SJSA1 (cell line): ENCODE data around the gene SCUBE1.

DNA sequence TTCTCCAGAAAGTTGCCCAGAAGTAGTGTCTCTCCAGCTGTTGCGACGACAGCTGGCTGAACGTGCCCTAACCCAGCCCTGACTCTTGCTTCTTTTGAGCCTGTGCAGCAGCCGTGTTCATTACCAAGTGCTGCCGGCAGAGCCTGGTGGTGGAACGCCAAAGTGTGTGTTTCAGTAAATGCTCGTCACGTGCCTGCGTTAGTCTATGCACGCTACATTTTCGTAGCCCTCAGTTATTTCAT lies 66.1 kb downstream of the ARFGAP3 start:
- RAMPAGE, long total RNA = no peak

DNA sequence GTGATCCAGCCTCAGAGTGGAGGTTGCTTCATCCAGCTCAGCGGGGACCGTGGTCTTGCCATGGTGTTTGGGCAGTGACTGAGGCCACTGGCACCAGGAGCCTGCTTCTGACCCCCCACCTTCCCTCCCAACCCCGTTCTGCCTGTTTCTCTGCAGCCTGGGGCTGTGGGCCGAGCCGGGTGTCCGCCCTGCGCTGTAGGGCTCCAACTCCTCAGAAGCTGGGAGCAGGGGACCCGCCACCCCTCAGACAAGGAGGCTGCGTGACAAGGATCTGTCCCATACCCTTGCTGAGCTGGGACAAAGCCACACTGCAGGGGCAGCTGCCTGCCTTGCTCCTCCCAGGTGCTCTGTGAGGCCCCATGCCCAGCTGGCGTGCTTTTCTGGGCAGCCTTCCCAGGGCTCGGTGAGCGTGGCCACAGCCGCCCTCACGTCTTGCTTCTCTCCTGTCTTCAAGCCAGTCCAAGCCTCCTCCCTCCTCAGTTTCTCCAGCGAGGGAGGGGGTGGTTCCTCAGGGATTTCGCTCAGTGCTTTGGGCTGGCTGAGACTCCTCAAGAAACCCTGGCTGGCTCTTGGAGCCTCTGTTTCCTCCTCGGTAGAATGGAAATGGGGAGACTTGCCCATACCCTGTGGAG lies 11.8 kb upstream of the ARFGAP3 start:
- RAMPAGE, long total RNA = no peak

DNA sequence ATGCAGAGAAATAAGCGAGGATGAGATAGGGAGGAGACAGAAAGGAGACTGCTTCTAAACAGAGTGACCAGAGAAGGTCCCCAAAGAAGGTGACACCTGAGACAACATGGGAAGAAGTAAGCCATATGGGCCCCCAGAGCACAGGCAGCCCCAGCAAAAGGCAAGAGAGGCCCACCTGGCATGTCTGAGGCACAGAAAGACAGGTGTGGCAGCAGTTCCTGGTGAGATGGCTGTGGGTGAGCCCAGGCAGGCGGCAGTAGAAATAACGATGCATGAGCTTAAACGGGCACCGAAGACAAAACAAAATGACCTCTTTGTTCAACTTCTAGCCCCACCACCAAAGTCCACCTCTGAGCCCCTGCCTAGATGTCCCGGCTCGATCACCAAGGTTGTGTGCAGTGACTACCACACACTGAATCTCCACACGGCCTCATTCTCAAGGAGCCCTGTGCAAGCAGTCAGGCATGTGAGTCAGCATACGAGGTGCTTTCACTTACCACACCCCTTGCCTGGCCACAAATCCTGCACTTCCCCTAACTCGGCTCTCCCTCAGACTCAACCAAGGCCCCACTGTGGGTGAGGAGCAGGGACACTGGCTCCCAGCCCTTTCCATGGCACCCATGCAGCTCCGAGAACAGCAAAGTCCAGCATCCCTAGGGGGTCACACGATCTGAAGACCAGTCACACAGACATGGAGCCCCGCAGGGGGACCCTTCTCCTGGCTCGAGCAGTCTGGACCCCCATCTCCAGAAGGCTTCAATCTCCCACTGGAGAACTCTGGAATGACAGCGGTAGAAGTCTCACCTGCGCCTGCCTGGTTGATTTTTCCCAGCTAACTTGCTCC lies 77.6 kb downstream of the PACSIN2 start:
- RAMPAGE, long total RNA = no peak

DNA sequence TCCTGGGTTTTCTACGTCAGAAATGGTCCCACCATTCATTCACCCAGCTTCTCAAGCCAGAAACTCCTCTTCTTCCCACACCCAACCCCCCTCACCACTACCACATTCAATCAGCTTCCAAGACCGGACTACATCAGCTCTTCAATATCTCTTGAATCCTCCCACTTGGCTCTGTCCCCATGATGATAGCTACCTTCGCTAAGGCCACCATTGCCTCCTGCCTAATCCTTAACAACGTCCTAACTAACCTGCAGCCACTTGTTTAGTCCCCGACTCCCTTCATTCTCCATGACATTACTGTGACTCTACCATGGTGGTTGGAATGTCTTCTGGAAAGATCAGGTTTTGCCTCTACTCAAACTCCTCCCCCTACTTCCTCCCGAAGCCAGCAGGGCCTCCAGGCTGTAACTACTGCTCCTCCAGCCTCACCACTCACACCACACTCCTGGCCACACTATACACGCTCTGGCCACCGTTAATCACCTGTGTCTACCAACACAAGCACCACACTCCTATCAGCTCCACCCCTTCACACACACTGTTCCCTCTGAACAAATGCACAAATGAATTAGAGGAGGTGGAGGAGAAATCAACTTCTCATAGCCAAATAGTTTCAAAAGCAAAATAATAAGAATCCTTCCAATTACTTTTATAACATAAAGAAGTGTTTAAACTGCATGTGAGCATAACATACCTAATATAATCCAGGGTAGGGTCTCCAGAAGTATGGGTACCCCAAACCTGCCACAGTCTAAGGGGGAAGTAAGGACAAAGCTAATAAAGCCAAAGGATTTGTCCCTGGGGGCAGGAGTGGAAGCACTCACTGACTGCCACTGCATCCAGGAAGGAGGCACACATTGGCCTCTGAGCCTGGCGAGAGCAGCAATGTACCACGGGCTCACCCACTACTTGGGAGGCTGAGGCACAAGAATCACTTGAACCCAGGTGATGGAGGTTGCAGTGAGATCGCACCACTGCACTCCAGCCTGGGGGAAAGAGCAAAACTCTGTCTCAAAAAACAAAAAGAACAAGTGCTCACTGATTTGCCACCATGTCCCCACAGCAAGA lies 69.1 kb downstream of the PACSIN2 start:
- RAMPAGE, long total RNA = no peak

- RAMPAGE, long total RNA = no peak
These were observed 67.9 kb downstream of the PACSIN2 start for GRCh38 chr22:42946834-42947610.

DNA sequence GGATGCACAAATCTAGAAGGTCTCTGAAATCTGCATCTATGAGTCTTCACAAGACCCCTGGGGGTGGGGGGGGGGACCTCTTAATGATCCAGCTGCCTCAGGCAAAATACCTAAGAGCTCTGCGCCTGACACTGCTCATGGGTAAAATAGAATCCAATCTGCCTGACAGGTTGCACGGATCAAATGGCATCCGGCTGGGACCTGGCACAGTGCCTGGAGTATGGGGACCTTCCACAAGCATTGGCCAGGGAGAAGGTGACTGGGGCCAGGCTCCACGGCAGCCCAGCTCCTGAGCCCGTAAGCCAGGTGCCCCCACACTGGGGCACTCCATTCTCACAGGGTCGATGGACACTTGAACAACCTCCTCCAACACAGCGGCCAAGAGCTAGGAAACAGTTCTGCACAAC lies 67.3 kb downstream of the PACSIN2 start:
- RAMPAGE, long total RNA = no peak

GRCh38 chr22:42969677-42970594 lies 45.0 kb downstream of the PACSIN2 start:
- RAMPAGE, long total RNA = no peak

DNA sequence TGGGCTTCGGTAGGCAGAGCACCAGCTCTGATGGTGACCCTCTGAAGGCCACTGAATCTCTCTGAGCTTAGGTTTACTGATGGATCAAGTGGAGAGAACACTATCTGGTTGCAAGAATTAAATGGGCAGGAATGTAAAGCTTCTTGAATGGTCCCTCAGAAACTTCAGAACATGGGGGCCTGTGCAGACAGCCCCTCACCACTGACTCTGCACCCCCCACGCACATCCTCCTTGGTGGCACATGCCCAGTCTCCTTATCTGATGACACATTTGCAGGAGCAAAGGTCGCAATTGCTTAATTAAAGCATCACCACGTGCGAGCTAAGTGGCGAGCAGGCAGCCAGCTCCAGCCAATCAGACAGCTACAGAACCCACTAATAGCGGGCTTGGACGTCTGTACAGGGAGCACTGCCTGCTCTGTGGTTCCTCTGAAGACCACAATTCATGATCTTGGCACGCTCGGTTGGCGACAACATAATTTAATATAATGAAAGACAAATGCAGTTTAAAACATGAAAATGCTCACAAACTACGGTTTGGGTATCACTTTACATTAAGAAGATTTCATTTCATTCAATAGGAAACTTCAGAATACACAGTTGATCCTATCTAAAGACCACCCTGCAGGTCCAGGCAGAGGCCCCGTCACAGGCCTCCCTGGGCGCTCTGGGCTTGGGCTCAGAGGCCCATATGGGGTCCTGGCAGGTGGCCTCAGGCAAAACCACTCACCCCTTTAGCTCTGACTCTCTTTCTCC lies 10.6 kb downstream of the PACSIN2 start:
- RAMPAGE, long total RNA = no peak

GRCh38 chr22:43013229-43013666 lies 1.7 kb downstream of the PACSIN2 start:
- RAMPAGE, long total RNA = no peak

DNA sequence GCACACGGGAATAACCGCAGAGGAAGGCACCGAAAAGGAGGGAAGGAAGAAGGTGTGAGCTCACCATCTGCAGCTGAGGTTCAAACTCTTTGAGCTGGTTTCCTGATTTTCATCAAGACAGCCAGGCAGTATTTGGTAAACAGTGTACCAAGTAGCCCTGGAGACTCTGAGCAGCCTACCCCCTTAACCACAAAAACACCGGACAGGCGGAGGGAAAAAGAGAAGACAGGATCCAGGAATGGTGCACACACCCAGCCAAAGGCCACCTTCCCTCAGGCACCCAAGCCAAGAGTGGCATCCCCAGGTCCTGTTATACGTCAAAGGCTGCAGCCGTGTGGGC lies 1.3 kb downstream of the PACSIN2 start:
- RAMPAGE, long total RNA = no peak

DNA sequence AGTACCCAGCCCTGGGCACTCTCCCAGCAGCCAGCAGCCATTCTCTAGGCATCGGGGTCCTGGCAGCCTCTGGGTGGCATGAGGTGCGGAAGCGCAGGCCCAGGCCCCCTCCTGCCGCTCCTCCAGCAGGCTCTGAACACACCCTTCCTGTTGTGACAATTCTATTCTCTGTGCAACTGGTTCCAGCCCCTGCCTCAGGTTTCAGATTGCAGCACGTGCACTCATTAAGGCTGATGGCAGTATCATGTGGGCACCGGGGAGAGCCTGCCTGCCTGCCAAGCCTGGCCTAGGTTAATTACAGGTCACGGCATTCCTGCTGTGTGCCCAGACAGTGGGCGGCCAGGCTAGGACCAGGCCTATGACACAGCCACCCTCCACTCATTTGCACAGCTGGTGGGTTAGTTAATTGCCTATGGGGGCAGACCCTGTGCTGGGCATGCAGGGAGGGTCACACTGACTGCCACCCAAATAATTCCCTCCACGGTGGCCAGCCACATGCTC lies 10.1 kb upstream of the PACSIN2 start:
- RAMPAGE, long total RNA = no peak

- RAMPAGE, long total RNA = no peak
These were observed 40.3 kb upstream of the TTLL12 start for GRCh38 chr22:43227211-43227562.

- RAMPAGE, long total RNA = no peak
These were observed 67.4 kb downstream of the SCUBE1 start for GRCh38 chr22:43275755-43276125.

GRCh38 chr22:43289468-43290189 lies 53.5 kb downstream of the SCUBE1 start:
- RAMPAGE, long total RNA = no peak

DNA sequence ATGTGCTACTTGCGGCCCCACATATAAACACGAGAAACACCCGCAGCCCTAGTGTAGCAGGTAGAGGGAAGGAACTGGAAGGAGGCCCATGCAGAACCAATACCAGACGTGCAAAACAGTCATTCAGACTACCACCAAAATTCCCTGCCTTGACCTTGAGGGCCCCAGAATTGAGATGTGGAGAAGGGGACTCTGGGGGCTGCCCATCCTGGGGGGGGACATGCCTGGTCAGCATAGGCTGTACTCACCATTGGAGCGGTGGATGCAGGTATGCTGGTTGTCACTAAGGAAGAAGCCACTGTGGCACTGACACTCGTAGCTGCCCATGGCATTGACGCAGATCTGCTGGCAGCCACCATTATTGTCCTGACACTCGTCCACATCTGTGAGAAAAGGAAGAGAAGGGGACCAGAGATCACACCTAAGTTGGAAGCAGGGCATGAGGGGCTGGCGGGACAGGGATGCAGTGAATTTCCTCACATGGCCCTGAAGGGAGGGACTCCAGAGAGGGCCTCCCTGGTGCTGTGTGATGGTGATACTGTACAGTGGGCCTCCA lies 52.3 kb downstream of the SCUBE1 start:
- RAMPAGE, long total RNA = no peak

GRCh38 chr22:43343048-43343686 lies at the start of gene SCUBE1:
TSS of gene SCUBE1 (minus strand) at chr22:43343372.
- RAMPAGE, long total RNA = no peak

DNA sequence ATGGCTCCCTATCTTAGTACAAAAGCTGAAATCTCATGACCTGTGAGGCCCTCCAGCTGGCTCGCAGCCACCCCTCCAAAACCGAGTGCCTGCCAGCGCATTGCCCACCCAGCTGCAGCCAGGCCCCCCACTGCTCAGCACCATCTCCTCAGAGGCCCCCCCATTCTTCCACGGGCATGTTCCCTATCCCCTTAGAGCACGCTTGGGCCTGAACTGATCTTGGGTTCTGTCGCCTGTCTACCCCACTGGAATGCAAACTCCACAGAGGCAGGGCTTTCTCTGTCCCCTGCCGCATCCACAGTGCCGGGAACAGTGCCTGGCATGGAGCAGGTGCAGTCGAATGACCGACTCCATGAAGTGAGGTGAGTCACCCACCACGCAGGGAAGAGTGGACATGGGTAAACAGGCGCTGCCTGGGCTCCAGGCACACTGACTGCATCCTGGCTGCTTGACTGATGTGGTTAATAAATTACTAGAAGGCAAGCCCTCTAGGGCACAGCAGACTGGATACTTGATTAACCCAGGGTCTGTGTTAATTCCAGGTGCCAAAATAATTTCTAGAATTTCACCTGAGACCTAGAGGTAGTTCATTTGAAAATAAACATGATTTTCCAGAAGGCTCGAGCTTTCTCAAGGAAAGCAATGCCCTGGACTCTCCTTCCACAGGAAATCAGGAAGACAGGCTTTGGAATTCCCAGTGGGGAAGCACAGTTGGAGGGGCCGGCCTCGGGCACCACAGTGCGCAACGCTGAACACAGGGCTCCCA lies 11.5 kb upstream of the EFCAB6 start:
- RAMPAGE, long total RNA = no peak

- RAMPAGE, long total RNA = no peak
These were observed 991 bp downstream of the SULT4A1 start for GRCh38 chr22:43861261-43861782.

GRCh38 chr22:44023535-44023830 lies 619 bp upstream of the PARVB start:
- RAMPAGE, long total RNA = no peak

DNA sequence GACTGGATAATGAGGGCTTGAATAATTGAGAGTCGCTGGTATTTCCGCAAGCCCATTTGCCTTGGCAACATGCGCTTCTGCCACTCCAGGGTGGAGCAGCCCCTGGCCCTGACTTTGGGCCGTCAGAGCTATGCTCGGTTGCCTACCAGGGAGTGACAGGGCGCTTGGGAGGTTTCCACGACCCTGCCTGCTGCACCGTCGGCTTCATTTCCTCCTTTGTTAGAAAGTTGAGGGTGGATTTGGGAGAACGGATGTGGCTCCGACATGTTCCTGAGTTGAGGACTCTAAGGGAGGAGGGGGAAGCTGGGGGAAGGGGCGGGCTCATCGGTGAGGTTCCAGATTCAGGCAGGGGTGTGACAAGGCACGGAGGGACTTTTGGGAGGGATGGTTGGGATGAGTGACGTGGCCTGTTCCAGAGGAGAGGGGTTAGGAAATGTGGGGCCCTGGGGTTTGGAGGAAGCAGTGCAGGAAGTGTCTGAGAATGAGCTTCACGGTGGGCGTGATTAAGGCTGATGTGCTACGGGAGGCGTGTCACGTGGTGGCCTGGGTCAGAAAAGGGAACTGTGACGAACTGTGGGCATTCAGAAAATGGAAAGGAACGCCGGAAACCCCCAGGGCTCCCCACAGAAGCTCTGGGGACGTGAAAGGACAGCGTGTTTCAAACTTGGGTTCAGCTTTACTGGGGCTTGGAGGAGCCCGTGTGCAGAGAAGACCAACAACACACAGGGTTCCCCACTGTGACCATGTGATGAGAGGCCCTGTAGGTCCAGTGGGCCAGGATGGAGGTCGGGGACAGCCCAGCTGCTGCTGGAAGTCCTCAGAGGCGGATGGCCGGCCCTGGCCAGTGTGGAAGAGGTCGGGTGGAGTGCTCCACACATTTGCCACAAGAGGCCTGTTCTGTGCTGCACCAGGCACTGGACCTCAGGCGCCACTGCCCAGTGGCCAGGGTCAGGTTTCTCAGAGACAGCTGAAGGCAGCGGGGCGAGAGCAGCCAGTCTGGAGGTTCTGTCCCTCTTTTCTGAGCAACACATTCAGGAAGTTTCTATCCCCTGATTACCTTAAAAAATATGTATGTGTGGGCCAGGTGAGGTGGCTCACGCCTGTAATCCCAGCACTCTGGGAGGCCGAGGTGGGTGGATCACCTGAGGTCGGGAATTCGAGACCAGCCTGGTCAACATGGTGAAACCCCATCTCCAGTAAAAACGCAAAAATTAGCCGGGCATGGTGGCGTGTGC lies 2.9 kb downstream of the PARVB start:
- RAMPAGE, long total RNA = no peak